Foreskin keratinocyte (primary cell): ENCODE measurements around the genes CT47A4 and ACTRT1.

DNA sequence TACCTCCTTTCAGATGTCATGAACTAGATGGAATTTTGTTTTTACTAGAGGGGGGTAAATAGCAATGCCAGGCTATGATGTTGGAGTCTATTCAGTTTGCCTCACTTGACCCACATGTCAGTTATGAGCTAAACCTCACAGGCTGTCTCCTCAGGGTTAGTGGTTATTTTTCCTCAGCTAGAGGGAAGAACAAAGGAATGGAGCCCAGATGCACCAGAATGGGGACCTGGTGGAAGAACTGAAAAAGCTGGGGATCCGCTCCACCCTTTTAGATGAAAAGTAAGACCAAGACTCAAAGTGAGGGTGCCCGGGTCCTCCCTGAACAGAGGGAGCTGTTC, 105.2 kb upstream of the C1GALT1C1 start:
- RAMPAGE, total RNA, result no peak

GRCh38 chrX:120971140-120971455, at the start of gene CT47A4:
Gene CT47A4 (minus strand): TSS chrX:120971208.
- RAMPAGE, total RNA, result no peak

- RAMPAGE, total RNA, result no peak
Measured at GRCh38 chrX:123201566-123201947, 17.5 kb downstream of the GRIA3 start.

GRCh38 chrX:123764765-123765683, 32.2 kb upstream of the THOC2 start:
- RAMPAGE, total RNA, result no peak

GRCh38 chrX:123860974-123861419, 1.1 kb downstream of the XIAP start:
- RAMPAGE, total RNA, result no peak

DNA sequence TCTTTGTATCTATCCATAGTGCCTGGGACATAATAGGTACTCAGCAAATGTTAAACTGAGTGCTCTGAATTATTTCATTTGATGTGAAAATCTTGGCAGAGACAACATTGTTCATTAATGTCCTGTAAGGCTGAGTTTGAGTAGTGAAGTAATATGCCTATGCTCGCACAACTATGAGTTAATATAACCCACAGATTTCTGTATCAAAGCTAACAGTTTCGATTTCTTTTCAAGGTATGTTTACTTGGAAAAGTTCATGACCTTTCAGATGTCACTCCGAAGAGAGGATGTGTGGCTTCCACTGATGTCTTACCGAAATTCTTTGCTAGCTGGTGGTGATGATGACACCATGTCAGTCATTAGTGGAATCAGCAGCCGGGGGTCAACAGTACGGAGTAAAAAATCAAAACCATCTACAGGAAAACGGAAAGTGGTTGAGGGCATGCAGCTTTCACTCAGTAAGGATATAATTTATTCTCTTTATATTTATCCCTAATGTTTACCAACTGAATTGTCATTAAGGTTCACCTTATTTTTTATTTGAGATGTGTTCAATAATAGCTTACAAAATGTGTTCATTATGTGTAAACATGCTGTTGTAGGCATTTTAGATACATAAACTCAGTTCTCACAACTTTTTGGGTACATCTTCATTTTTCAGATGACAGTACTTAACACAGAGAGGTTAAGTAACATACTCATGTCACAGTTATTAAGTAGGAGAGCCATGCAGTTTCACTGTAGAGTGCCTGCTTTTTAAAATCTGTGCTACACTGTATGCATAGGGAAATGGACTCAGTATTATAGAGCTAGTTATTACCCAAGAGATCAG, 125.0 kb downstream of the STAG2 start:
- RAMPAGE, total RNA, result no peak

DNA sequence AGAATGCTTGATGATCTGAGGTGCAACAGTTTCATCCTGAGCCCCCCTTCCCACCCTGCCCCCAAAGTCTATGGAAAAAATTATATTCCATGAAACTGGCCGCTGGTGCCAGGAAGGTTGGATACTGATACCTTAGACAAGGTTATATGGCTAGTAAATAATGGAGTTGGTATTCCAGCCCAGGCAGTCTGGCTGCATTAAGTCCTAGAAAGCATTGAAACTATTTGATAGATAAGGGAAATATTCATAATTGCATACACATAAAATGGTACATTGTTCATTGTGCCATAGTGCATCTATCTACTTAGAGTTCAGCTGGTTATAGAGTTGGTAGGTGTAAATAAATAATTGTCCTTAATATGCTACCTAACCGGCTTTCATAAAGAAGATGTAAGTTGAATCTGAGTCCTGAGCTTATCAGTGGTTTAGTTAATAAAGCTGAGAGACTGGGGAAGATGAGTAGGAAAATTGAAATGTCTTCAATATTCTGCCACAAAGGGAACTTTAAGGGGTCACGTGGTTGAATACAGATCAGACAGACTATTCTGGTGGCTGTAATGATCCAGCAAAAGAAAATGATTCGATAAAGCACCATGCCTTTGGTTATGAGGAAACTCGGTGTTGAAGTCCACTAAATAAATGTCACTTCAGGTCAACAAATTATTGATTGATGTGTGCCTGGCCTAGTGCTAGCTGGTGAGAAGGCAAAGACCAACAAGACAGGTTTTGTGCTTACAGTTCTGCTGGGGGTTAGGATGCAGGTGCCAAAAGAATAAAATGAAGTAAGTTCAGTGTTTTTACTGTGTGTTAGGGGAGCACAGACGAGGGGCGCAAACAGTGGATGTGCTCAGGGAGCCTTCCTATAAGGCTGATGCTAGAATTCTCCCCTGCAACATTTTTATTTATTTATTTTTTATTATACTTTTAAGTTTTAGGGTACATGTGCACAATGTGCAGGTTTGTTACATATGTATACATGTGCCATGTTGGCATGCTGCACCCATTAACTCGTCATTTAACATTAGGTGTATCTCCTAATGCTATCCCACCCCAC, 142.3 kb downstream of the STAG2 start:
- RAMPAGE, total RNA, result no peak

DNA sequence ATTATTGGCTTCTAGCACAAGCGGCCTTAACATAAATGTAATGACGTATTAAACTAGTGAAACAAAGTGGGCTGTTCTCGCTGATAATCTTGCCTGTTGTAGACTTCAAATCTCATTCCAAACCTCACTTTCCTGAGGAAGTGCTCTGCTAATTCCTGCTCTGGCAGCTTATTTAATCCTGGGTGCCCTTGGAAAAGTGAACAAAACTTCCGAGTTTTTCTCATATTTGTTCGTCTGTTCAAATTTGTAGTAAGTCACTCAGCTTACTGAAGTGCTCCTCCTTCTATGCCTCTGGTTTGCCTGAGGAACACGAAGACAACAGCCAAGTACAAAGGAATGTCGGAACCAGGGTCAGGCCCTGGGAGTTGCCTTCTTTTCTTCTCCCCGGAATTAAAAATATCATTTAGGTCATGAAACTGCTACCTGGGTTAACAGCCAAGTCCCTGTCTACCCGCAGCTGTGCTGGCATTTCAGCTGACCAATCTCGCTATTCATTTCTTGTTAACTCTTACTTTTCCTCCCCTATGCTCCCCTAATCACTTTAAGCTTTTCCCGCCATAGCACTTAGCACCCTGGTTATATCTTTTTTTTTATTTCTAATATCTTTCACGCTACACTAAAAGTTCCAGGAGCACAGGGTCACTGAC, 137.6 kb upstream of the TEX13D start:
- RAMPAGE, total RNA, result no peak

DNA sequence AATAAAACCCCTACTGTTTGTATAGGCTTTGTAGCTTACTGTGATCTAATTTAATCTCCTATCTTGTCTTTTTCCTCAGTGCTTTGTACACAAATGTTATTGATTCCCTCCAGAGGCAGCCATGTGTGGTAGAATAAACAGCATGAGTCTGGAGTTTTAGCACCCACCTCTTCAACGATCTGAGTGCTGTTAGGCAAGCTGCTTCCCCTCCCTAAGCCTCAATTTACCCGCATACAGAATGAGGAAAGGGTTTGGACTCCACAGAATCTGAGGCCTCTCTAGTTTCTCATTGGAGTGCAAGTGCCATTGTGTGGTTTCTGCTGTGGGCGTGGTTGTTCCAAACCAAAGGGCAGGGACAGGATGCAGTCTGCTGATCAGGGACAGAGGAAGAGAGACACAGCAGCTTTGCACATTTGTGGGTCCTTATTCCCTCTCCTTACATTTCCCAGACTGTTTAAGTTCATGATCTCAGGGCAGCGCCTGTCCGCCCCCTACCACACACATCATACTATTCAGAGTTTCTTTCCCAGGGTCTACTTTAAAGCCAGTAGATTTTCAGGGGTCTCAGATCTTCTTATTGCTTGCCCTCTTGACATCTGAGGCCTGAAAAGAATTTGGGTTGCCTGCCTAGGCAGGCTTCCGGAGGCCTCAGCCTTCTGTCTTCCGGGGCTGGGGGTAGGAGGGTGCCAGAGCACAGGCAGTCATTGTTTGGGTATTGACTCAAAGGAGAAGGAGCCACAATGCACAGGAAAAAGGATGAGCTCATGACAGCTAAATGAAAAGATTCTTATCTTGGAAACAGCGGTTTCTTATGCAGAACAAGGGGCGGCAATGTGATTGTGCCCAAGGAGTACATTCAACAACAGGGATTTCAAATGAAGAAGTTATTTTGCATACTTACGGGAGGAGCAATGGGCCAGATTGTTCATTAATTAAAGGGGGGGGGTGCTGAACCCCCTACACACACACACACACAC, 114.8 kb upstream of the TEX13D start:
- RAMPAGE, total RNA, result no peak

DNA sequence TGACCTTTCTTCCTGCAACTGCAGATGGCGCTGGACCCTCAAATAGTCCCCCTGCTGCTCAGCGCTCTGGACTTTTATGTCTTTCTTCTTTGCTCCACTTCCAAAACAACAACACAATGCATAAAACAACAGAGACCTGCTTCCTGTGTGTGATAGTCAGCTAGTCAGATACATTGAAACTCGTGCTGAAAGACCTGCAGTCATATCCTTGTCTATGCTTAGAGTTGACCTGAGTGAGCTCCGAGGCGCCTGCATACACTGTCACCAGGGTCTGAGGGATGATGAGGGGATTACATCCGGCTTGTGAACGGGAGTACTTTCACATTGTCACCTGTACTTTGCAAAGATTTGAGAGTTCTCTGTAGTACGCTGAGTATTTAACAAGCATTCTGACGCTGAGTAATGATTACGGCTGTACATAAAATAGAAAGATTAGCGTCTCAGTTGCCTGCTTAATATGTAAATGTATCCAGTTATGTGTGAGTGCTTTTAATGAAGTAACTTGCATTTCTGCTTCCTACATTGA, 108.8 kb upstream of the TEX13D start:
- RAMPAGE, total RNA, result no peak

DNA sequence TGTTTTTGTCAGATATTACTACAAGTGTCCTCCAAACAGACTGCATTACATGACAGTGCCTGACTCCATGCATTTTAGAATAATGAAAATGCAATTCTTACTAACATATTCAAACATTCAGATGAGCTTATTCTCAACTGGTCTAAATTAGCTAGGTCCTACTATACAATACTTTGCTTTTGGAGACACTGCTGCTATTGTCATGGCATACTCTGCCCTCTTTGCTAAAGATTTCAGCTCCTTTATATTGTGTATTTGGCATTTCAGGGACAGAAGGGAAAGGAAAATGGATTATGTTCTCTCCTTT, 385.5 kb upstream of the TEX13C start:
- RAMPAGE, total RNA, result no peak

- RAMPAGE, total RNA, result no peak
Measured at GRCh38 chrX:128052250-128052620, at the start of gene ACTRT1. Gene ACTRT1 (minus strand): TSS chrX:128052403.

DNA sequence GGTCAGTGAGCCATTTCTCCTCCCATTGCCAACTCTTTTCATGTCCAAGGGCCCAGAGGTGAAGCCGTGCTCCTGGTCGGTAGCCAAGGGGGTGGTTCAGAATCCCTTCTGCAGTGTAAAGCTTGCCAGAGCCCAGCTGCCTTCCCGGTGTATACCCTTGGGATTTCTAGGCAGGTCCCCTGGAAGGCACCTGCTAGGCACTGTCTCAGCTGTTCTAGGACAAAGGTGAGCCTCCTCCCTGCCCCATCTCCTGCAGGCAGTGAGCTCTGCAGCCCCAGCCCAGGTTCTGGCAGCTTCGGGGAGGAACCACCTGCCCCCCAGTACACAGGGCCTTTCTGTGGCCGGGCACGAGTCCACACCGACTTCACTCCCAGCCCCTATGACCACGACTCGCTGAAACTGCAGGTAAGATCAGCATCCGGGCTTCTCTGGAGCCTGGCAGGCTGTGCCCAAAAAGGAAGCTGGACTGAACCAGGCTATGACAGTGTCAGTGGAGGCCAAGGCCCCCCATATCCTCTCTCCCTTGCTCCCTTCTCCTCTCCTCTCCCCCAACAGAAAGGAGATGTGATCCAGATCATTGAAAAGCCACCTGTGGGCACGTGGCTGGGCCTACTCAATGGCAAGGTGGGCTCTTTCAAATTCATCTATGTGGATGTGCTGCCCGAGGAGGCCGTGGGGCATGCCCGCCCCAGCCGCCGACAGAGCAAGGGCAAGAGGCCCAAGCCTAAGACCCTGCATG, 12.5 kb downstream of the SASH3 start:
- RAMPAGE, total RNA, result no peak

DNA sequence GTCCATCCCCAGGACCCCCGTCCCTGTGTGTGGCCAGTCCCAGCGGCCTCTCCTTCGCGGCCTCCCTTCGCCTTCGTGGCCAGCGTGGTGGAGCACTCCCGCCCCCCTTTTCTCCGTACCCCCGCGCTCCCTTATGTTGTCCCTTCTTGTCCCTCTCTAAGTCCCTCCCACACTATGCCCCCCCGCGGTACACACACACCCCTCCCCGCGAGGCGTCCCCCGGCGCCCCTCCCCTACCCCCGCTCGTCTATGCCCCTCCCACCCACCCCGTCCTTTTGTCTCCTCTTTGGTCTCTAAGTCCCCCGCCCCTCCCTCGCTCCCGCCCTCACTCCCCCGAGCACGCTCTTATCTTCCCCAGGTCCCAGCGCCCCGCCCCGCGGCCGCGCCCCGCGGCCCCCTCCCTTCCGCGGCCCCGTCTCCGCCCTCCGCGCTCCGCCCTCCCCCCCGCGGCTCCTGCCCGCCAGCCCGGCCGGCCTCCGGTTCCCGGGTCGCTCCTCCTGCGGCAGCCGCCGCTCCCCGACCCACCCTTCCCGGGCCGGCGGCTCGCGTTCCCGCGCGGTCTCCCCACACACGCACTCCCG, 26.2 kb downstream of the UTP14A start:
- RAMPAGE, total RNA, result no peak

GRCh38 chrX:129979067-129979564, 3.3 kb upstream of the BCORL1 start:
- RAMPAGE, total RNA, result no peak

- RAMPAGE, total RNA, result no peak
Measured at GRCh38 chrX:129981075-129981533, 1.3 kb upstream of the BCORL1 start.

GRCh38 chrX:129983861-129985091, 1.8 kb downstream of the BCORL1 start:
- RAMPAGE, total RNA, result no peak

DNA sequence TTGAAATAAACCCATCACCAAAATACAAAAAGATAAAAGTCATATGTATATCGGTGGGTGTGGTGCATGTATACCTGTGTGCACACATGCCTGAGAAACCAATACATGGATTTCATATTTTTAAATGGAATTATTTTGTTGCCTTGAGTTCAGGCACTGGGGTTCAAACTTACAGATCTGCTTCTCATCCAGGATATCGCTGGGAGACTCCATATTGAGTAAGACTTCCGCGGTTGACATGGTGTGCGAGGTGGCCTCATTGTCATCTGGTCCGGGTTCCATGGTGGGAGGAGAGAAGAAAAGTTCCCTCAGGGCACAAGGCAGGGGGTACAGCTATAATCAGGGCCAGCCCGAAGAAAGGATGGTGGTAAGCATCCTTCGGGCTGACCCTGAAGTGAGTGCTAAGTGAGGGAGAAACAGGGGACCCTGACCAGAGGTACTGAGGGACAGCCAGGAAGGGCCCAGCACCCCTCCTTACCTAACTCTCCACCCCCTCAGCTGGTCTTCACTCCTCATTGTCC, 36.4 kb downstream of the ELF4 start:
- RAMPAGE, total RNA, result no peak

DNA sequence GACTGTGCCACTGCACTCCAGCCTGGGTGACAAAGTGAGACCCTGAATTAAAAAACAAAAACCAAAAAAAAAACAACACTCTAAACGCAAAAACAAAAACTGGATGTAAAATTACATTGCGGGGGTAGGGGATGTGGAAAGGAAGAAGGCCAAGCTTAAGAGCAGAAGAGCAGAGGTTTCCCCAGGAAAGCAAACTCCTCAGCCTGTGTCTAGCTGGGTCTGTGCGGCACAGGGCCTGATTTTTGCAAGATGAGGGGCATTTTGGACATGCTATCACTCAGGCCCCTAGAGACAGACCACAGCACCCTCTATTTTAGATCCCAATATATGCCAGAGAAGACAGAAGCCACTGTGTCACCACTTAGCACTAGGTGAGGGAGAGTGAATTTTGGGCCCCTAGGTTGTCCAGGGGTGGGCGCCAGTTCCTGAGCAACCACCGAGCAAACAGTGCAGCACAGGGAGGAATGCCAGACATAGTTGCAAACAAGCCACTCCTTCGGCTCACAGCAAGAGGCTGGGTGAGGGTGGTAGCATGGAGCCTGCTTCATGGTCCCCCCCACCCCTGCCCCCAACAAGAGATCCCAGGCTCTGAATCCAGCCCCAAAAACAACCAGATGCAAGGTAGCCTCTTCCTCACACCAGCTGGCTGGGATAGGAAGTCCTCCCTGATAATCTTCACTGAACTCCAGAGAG, 1.9 kb downstream of the ELF4 start:
- RAMPAGE, total RNA, result no peak

DNA sequence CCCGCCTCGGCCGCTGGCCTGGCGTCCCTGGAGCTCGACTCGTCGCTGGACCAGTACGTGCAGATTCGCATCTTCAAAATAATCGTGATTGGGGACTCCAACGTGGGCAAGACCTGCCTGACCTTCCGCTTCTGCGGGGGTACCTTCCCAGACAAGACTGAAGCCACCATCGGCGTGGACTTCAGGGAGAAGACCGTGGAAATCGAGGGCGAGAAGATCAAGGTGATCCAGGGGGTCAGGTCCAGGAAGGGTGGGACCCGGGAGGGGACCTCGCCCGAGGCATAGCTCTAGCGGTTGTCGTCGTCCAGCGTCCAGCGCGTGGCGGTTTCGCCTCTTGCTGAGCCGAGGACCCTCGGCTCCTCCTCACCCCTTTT, 324 bp downstream of the RAB33A start:
- RAMPAGE, total RNA, result no peak